Bronchus fibroblast of lung (primary cell): ENCODE measurements around a stretch of chr11.

- RAMPAGE, long total RNA: no peak
These were observed 169.5 kb downstream of the CTTN start for GRCh38 chr11:70567557-70568436.

DNA sequence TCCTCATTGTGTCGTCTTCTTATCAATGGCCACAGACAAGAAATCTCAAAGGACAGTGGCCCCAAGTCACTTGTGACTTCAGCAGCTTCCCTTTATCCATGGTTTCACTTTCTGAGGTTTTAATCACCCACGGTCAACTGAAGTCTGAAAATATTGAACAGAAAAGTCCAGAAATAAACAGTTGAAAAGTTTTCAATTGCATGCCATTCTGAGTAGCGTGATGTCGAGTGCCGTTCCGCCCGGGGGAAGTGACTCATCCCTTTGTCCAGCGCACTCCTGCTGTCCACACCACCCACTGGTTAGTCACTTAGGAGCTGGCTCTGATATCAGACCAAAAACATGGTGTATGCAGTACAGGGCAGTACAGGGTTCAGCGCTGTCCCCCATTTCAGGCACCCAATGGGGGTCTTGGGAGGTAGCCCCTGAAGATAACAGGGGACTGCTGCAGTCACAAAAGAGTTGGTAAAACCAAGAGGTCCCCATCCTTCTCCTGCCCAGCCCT lies 389.9 kb downstream of the CTTN start:
- RAMPAGE, long total RNA: no peak

DNA sequence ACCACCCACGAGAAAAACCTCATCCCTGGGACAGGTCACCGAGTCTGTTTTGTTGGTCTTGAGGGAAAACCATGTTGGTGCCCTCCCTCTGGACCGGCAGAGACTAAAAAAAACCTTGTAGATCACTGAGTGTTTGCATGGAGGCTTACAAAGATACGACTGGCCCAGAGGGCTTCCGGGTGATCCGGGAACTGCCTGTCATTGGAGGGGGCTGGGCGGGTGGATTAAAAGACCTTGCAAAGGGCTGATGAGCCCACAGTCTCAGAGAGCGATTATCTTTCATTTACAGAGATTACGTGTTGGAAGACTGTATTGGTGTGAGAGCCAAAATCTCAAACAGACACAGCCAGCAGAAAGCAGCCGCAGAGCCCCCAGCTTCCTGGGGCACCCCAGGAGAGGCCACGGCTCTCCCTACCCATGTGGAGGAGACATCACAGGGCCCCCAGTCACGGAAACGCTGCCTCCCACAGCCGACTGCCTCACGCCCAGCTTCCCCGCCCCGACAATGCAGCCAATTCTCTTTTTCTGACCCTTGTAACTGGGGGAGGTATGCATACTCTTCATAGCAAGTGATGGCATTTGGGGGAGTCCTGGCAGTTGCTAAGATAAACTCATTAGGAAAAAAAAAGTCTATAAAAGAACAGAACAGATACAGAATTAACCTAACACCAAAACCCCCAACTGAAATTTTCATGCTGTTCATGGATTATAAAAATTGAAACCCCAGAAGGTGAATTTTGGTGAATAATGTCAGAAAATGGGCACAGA lies 426.5 kb downstream of the CTTN start:
- RAMPAGE, long total RNA: no peak

- RAMPAGE, long total RNA: no peak
These were observed 426.6 kb downstream of the SHANK2 start for GRCh38 chr11:70825712-70826258.

- RAMPAGE, long total RNA: no peak
These were observed 3.1 kb downstream of the SHANK2 start for GRCh38 chr11:71249305-71249640.

GRCh38 chr11:71255153-71255851 lies 2.9 kb upstream of the SHANK2 start:
- RAMPAGE, long total RNA: no peak

GRCh38 chr11:71487947-71488892 lies 35.2 kb downstream of the NADSYN1 start:
- RAMPAGE, long total RNA: no peak

DNA sequence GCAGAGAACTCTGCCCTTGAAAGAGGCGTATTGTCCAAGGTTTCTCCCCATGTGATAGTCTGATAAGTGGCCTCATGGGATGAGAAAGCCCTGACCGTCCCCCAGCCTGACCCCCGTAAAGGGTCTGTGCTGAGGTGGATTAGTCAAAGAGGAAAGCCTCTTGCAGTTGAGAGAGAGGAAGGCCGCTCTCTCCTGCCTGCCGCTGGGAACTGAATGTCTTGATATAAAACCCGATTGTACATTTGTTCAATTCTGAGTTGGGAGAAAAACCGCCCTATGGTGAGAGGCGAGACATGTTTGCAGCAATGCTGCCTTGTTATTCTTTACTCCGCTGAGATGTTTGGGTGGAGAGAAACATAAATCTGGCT lies 43.6 kb upstream of the KRTAP5-11 start:
- RAMPAGE, long total RNA: no peak

GRCh38 chr11:71800271-71800790 lies 32.7 kb upstream of the DEFB108B start:
- RAMPAGE, long total RNA: no peak

- RAMPAGE, long total RNA: no peak
These were observed 15.8 kb downstream of the DEFB131B start for GRCh38 chr11:71893856-71894577.

DNA sequence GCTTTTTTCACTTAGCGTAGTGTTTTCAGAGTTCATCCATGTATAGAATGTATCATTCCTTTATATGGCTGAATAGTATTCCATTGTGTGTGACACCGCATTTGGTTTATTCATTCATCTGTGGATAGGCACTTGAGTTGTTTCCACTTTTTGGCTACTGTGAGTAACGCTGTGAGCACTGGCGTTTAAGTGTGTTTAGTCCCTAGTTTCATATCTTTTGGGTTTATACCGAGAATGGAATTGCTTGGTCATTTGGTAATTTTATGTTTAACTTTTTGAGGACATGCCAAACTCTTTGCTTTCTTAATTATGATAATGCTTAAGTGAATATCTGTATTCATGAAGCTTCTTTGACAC lies 5.3 kb upstream of the IL18BP start:
- RAMPAGE, long total RNA: no peak

DNA sequence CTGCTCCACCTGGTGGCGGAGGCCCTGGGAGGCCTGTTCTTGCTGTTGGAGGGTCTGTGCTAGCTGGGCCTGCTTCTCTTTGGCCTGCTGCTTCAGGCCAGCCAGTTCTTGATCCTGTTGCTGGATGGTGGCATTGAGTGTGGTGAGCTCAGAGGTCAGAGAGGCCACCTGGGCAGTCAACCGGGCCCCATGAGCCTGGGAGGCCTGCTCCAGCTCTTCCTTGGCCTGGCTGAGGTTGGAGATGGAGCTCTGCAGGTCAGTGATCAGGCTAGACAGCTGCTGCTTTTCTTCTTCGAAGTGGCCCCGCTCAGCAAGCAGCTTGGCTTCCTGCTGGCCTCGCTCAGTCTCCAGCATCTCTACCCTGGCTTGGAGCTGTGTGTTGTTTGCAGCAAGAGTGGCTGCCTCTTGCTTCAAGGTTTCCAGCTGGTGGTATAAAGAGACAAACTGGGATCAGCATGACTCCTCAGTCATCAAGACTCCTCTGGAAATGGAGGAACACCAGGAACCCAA lies 17.2 kb downstream of the IL18BP start:
- RAMPAGE, long total RNA: no peak

DNA sequence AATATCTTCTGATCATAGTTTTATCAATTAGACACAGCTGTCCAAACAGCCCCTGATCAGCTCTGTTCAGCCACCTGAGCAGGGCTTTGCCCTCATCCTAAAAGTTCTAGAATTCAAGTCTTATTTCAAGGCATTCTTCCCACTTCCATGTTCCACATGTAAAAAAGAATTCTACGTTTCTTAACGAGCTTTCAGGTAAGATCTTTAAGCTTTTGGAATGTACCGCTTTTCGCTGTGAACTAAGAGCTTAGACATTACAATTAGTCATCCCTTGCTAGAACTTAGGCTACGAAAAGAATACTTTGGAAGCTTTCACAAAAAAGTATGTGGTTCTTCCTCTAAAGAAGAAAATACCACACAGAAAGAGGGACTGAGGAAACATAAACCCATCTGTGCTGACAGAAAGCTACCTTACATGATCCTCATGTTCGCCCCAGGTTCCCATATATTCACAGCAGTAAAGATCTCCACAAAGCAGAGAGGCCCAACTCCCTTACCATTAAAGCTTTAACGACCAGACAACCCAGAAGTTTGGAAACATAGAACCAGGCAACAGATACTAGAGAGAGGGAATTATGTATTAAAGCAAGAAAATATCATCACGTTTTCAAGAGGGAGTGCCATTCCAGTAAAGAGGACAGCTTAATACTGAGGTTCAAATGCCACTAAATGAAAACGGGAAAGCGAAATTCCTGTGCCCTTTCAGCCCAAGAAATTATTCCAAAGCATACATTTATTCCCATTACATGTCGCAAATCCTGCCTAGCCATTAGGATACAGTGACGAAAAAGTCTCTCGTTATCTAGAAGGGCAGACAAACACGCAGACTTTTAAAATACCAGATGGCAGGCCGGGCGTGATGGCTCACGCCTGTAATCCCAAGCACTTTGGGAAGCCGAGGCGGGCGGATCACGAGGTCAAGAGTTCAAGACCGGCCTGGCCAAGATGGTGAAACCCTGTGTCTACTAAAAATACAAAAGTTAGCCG lies 1.6 kb downstream of the NUMA1 start:
- RAMPAGE, long total RNA: no peak

DNA sequence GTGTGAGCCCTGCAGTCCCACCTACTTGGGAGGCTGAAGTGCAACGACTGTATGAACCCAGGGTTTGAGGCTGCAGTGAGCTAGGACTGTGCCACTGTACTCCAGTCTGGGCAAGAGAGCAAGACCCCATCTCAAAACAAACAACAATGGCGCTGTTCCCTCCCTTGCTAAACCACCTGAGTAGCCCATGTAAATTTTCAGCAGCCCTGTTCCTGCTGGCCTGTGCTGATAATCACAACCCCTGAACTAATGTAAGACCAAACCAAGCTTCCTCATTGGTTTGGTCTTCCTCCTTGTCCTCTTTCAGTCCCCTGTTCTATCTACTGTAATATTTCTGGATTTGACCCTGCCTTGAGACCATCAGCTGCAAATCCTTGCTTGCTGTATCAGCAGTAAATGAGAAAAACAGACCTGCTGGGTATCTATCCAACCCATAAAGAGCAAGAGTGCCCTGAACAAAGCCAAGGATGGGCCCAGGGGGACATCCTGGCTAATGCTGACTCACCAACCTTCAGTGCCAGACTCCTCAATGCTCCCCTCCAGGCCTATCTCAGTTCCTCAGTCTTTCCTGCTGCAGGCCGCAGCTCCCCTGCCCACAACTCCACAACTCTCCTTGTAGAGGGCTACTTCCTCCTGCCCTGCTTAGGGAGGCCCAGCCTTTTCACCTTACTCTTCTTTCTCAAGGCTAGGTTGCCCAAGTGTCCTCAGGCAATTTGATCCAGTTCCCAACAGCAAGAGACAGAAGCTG lies 2.8 kb downstream of the LAMTOR1 start:
- RAMPAGE, long total RNA: no peak

DNA sequence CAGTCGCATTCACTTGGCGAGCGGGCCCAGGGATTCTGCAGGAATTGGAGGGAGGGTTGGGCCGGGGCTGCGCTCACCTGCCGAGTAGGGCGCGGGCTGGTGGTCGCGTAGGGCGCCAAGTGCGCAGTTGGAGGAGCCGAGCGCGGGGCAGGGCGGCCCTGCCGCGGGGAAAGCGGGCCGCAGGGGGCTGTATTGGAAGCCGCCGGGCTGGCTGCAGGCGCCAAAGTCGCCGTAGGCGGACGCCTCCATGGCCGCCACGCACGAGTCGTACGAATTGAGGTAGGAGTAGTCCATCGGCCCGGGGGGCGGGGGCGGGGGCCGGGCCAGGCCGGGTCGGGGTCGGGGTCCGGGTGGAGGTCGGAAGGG lies 282 bp downstream of the PHOX2A start:
- RAMPAGE, long total RNA: no peak

- RAMPAGE, long total RNA: no peak
These were observed 91.1 kb upstream of the CLPB start for GRCh38 chr11:72525500-72525779.

GRCh38 chr11:72575591-72575942 lies 98.7 kb downstream of the PDE2A start:
- RAMPAGE, long total RNA: no peak

GRCh38 chr11:72635649-72636411 lies 38.4 kb downstream of the PDE2A start:
- RAMPAGE, long total RNA: no peak

- RAMPAGE, long total RNA: no peak
These were observed 34.3 kb downstream of the PDE2A start for GRCh38 chr11:72639881-72640297.

DNA sequence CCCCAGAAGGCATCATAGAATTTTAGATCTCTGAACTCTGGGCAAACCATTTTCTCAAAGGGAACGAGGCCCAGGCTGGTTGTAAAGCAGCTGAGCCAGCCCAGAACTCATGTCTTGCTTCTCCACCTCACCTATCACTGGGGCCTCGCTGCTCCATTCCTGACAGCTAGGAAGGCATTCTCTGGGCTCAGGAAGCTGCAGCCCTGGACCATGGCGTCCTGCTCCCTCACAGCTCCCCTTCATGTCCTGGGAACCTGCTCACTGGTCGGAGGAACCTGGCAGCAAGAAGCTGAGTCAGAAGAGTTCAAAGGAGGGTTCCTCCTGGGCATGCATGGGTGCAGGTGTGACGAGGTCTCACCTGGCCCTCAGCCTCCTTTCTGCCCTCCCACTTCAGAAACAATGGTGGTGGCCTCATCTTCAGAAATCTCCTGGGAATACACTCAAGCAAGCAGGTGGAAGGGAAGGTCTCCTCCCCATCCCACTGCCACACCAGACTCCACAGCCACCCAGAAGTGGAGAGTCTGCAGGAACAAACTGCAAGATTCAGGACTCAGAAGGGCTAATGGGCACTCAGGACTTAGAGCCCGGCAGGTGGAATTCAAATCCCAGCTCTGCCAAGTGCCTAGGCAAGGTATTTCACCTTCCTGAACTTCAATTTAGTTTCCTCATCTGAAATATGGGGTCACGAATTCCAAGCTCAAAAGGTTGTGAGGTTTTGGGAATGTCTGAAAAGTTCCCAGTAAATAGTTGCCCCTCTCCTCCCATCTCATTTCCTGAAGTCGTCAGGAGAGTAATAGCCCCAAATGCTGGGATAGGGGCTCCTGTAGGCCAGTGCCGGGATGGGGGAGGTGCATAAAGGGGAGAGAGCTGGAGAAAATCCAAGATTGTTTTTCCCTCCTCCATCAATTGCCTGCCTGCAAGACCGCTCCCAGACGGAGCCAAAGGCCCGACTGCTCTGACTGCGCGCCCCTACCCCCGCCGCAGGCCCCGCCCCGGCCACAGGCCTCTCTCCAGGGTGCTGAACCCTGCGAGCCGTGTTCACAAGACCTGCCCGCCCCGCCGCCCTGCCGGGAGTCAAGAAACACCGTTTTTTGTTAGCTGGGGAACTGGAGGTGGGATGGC lies 2.1 kb upstream of the PDE2A start:
- RAMPAGE, long total RNA: no peak